Left common carotid artery plus branches (tissue), 1 donor: ENCODE results near the genes ZNF460, ZNF17, ZNF606 and ZSCAN18.

DNA sequence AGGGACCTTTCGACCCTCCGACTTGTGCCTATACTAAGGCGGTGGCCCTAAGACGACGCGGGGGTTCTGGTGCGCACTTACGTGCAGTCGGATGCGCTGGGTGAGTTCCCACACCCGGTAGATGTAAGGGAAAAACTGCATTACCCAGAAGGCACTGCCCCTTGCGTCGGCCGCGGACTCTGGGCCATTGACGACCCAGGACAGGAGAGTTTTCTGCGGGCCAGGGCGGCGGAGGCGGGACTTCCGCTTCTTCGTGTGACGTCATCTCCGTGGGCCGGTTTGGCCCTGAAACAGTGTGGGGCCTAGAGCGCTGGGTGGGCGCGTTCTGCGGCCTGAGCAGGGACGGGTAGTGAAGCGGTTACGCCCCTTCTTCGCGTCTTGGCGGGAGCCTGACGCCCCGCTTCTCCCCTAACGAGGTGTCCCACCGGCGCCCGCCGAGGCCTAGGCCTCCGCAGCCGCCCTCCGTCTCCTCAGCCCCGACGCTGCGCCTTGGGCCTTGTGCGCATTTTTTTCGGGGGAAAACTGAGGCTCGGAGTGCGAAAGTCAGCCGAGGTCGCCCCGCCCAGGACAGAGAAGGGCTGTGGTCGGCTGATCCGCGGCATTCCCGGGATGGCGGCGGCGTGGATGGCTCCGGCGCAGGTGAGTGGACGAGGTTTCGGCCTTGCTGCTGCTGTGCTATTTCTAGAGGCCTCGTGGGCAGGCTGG is at the start of gene ZNF460:
Gene ZNF460, plus strand, starts transcription at position 288 of the 705 bp plus-strand sequence.
- PRO-cap, result bidirectional peak, plus-strand start at position 270 of the sequence, minus-strand start at position 107 of the sequence; unidirectional peak, plus-strand start at position 601 of the sequence

DNA sequence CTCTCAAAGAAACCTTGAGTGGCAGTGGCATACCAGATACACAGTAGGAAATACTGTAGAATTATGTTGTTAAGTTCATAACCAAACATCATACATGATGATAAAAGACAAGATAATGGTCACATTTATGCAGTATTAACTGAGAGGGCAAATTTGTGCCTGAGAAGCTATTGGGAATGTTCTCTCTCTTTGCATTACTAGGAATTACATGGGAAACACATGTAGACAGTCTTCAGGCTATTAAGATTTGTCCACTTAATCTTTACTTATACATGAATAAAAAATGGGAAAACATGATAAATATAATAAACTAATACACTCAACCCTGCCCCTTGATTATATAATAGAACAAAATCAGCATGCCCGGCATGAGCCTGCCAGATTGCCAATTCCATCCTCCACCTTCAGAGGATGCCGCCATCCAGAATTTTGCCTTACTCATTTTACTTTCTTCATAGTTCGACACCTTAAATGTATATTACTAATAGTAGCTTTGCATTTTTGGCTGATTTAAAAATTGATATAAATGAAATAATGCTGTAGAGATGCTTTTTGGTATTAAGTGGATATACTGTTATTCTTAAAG is 14.3 kb upstream of the ZNF543 start:
- PRO-cap, result no peak

DNA sequence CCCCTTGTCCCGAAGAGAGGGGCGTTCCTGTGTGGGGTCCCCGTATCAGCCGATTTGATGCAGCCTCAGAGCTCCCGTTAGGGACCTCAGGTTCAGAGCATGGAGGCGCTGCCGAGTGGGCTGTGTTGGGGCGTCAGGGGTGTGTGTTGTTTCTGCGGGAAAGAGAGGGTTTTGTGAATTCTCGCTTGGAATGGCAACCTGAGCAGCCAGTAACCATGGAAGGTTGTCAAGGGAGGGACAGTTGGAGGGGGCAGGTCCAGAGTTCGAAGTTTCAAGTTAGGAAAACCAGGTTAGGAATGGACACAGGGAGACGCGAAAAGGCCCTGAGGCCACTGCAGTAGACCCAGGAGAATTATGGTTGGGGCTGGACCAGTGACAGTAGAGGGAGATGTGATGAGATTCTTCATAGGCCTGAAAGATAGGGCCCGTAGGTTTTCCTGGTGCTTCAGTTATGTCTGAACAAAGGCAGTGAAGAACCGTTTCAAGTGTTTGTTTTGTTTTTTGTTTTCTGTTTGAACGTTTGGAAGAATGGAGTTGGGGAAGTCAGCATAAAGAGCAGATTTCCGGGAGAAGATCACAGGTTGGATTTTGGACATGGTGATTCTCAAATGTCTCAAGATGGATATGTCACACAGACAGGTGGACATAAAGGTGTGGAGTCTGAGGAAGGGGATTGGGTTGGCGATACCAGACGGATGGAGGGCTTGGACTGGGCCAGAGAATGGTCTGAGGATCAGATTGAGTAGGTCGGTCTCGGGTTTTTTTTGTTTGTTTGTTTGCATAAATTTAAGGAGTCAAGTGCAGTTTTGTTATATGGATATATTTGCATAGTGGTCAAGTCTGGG is 763 bp downstream of the ZNF548 start:
- PRO-cap, result no peak

DNA sequence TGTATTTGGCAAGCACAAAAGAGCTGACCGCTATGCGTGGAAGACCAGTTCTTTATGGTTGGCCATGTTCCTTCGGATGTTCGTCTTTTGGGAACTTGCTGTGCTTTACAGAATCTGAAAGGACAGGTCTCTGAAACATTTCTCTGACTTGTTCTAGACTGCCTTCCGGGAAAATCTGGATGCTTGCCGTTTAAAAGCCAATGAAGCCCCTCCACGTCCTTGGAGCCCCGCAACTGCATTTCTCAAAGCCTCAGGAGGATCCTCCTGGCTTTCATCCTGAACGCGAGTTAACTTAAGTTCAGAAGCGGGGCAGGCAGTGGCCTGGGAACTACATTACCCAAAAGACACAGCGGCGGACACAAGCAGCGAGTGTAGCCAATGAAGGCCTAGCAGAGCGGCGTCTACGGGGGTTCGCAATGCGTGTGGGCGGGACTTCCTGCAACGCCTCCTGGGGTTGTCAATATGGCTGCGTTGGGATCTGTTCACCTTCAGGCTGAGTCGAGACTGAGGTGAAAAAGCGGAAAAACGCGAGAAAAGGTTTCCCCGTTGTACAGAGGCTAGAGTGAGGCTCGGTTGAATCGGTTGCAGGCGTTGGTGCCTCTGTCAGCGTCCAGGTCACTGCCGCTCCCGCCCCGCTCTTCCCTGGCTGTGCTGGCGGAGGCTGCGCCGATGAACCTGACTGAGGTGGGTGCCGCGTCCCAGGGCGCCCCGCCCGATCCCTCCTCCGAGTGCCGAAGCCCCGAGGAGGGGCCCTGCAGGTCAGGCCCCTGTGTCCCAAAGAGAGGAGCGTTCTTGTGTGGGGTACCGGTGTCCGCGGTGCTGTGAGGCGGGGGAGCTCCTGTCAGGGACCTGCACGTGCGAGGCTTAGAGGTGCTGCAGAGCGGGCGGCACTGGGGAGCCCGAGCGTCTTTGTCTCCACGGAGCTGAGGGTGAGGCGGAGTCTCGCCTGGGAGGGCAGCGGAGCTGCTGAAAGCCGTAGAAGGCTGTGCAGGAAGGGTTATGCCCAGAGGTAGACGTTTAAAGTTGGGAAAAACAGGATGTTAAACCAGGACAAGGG is at the start of gene ZNF17:
Gene ZNF17, plus strand, starts transcription at position 439 of the 1,057 bp plus-strand sequence.
- PRO-cap, result no peak

DNA sequence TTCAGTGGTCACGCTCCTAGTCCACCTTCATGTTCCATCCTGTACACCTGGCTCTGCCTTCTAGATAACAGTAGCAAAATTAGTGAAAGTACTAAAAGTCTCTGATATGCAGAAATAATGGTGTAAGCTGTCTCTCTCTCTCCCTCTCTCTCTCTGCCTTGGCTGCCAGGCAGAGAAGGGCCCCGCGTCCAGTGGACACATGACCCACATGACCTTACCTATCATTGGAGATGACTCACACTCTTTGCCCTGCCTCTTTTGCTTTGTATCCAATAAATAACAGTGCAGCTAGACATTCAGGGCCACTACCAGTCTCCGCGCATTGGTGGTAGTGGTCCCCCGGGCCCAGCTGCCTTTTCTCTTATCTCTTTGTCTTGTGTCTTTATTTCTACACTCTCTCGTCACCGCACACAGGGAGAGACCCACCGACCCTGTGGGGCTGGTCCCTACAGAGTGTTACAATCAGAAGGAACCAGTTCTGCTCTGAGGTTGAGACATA is 7.8 kb upstream of the ZNF776 start:
- PRO-cap, result no peak

- PRO-cap, result no peak
Observed at GRCh38 chr19:57870919-57871645, 17.8 kb downstream of the ZNF814 start.

DNA sequence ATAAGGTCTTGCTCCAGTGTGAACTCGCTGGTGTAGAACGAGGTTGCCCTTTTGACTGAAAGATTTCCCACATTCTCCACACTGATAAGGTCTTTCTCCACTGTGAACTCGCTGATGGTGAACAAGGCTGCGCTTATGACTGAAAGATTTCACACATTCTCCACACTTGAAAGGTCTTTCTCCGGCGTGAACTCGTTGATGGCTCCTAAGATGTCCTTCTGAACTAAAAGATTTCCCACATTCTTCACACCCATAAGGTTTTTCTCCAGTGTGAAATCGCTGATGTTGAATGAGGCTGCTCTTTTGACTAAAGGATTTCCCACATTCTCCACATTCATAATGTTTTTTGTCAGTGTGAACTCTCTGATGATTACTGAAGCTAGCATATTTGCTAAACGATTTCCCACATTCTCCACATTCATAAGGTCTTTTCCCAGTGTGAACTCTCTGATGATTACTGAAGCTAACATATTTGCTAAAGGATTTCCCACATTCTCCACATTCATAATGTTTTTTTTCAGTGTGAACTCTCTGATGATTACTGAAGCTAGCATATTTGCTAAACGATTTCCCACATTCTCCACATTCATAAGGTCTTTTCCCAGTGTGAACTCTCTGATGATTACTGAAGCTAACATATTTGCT is 14.9 kb downstream of the ZNF814 start:
- PRO-cap, result no peak

DNA sequence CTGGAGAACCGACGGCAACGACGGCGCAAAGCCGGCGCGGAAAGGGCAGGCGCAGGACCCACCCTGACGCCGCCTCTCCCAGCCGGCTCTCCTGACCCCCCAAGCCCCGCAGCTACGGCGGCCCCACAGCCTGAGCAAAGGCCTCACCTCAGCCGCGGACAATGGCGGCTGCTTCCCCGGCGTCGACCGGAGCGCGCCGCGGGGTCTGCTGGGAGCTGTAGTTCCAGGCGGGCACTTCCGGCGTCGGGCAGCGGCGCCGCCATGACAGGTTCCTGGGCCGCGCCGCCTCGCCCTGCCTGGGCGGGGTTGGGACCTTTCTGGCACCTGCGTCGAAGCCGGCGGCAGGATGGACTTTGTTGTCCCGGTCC is at the start of gene ZNF606:
Gene ZNF606, minus strand, starts transcription at position 188 of the 368 bp plus-strand sequence.
- PRO-cap, result bidirectional peak, plus-strand start at position 243 of the sequence, minus-strand start at position 90 of the sequence

GRCh38 chr19:58097387-58098327 is at the start of gene ZSCAN18:
ZSCAN18 (minus strand) TSS chr19:58098231.
- PRO-cap, result bidirectional peak, plus-strand start at chr19:58098482, minus-strand start at chr19:58098228

- PRO-cap, result no peak
Observed at GRCh38 chr19:58336275-58336804, 9.5 kb downstream of the ZSCAN22 start.

GRCh38 chr19:58434403-58435284 is 5.3 kb downstream of the ZNF132 start:
- PRO-cap, result no peak

- PRO-cap, result no peak
Observed at GRCh38 chr19:58466176-58466673, 655 bp upstream of the ZNF324 start.

GRCh38 chr19:58543578-58543872 is 339 bp upstream of the TRIM28 start:
- PRO-cap, result no peak

GRCh38 chr19:58561571-58561818 is 3.1 kb upstream of the UBE2M start:
- PRO-cap, result no peak

DNA sequence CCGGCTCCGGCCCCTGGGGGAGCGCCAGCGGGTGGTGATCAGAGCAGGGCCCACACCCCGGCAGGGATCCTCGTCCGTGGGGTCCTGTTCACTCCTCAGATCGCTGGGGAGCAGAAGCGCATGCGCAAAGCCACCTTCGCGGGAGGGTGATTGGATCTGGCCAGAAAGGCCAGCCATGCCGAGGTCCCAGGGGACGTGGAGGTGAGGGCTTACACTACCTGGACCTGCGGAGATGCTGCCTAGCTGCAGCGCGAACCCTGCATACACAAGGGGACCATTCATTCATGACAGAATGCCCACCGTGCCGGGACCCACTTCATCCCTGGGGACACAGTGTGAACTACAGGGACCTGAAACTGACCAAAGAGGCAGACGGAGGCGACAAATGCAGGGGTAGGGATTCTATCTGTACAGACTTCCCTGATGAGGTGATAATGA is 4.9 kb upstream of the UBE2M start:
- PRO-cap, result no peak